Ureter (tissue), 1 donor: ENCODE data around the genes CDK20 and GADD45G.

DNA sequence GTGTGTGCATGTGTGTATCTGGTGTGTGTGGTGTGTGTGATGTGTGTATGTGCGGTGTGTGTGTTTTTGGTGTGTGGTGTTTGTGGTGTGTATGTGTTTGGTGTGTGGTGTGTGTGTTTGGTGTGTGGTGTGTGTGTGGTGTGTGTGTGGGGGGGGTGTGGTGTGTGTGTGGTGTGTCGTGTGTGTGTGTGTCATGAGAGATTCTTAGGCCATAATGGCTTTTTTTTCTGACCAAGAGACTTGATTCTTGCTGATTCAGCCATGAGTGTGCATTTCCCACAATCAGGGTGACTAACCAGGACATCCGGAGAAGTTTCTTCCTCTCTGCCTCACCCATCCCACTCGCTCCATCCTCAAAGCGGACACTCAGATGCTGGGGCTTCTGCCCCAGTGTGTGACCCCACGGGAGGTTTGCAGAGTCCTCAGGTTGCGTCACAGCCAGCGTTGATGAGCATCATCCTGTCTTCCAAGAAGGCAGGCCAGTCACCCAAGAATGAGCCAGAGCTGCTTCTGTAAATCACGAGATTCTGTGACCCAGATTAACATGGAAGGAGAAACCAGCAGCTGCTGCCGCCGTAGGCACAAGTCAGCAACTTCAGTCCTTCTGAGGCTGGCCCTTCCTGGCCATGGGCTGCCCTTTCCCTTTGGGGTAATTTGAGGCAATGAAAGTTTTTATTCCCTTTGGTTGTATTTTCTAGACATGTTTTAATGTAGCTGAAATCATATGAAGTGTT lies 12.5 kb upstream of the CTSL start:
- PRO-cap = no peak

GRCh38 chr9:87730247-87730667 lies 4.3 kb downstream of the CTSL start:
- PRO-cap = no peak

DNA sequence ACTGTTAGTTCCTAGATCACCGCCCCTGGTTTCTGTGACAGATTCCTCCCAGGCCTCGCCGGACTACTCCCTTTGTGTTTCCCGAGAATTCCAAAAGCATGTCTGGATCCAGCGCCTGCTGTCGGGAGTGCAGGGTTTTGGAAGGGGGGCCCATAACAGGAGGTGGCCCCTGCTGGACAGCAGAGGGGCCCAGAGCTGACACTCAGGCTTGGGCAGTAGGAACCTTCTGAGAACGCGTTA lies 74.6 kb downstream of the CTSL start:
- PRO-cap = no peak

- PRO-cap = no peak
Observed at GRCh38 chr9:87883920-87884393, 1.3 kb downstream of the SPATA31E1 start.

- PRO-cap = no peak
Observed at GRCh38 chr9:87933728-87934138, 22.3 kb upstream of the ENSG00000283205 start.

DNA sequence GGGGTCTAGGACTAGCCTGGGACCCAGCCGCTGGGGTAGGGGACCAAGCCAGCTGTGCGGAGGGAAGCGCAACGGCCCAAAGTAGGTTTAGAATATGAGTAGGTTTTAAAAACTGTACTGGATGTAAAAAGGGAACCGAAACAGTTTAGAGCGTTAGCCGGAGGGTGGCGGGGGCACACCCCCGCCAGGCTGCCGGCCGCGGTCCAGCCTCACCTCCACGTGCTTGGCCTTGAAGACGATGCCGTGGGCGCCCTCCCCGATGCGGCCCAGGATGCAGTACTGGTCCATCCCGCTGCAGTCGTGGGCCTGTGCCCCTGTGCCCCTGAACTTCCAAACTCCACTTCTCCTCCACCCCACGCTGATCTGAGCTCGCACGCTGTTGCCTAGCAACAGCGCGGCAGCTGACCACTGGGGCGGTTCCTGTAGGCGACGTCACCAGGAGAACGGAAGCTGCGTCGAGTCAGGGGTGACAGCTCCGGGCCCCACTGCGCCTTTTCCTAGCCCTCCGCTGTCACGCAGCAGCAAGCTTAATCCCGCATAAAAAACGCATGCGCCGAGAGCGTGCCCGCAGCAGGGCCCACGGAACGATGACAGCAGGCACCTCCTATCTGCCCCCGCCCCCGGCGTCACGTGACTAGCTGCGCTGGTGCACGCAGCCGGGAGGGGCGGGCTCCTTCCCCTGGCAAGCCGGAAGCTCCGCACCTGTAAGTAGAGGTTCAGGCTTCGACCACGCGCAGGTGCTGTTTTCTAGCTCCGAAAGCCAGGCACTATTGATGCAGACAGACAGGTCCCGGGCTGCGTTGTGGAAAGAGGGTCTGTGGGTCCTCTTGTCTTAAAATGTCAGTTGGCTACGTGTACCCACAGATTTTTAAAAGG lies at the start of gene CDK20:
TSS of gene CDK20 (minus strand) at position 375 of the 876 bp plus-strand sequence.
- PRO-cap = bidirectional peak, plus-strand start at position 438 of the sequence, minus-strand start at position 515 of the sequence; bidirectional peak, plus-strand start at position 668 of the sequence, minus-strand start at position 632 of the sequence

- PRO-cap = no peak
Observed at GRCh38 chr9:88118846-88119152, 19.5 kb downstream of the SPATA31C2 start.

- PRO-cap = bidirectional peak, plus-strand start at chr9:88387933, minus-strand start at chr9:88387873
Observed at GRCh38 chr9:88387080-88388156, 826 bp upstream of the SPIN1 start.

DNA sequence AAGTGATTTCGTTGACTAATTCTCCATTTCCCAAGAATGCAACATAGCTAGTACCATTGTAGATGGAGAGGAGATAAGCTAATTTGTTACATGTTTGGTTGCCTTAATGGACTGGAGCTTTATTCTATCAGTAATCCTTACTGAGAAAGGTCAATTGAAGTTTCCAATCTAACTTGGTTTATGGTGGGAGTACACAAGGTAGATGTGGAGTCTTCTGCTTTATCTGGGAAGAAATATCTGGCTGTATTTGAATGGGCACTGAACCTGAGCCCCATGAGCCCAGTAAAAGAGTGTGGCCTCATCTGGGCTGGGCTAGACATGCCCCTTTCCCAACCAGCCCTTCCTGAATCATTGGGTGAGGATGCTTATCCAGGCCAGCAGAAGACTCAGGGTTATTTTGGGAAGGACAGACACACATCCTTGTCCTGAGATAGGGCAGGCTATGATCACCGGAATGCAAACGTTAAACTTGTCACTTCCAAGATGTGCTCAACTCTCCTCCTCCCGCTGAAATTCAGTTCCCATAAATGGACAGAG lies 69.7 kb downstream of the NXNL2 start:
- PRO-cap = no peak

GRCh38 chr9:88923846-88924045 lies 67.5 kb upstream of the S1PR3 start:
- PRO-cap = no peak

- PRO-cap = no peak
Observed at GRCh38 chr9:89001696-89002190, 10.5 kb downstream of the S1PR3 start.

DNA sequence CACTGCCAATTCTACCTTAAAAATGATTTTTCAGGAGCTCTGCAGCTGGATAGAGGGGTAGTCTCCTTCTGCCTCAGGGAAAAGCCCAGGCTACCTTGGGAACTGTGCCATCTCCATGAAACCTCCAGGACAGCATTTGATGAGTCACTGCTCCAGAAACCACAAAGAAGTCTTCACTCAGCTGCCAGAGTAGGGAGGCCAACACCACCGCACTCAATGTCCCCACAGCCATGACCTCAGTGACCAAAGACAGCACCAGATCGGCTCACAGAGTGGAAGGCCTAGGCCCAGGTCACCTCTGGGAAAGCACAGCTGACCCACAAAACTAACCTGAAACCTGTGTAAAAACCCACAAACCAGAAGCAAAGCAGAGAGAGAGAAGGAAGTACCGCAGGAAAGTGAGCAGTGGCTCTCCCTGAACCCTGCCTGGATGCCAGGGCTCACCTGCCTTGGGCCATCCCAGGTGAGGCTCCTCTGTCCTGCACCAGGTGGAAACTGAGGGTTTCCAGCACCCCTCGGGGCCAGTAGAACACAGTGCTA lies 30.0 kb downstream of the S1PR3 start:
- PRO-cap = no peak

- PRO-cap = no peak
Observed at GRCh38 chr9:89177196-89178248, 1.1 kb downstream of the SHC3 start.

DNA sequence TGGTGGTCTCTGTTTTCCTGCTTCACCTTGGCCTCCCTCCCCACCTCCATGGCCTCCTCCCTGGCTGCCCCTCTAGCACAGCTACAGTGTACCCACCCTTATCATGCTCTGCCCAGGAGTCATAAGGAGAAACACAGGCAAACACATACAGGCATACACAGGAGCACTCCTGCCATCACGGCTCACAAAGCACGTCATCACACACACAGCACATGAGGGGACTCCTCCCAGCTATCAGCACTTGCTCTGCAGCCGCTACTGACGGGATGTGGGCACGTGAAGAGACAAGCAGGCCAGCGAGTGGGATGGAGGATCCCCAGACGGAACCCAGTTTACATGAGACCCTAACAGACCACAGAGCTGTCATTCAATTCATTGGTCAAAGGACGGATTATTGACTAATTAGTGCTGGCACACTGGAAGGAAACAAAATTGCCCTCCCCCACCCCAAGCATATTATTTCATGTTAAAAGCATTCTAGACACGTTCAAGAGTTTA lies 53.7 kb downstream of the SEMA4D start:
- PRO-cap = no peak

DNA sequence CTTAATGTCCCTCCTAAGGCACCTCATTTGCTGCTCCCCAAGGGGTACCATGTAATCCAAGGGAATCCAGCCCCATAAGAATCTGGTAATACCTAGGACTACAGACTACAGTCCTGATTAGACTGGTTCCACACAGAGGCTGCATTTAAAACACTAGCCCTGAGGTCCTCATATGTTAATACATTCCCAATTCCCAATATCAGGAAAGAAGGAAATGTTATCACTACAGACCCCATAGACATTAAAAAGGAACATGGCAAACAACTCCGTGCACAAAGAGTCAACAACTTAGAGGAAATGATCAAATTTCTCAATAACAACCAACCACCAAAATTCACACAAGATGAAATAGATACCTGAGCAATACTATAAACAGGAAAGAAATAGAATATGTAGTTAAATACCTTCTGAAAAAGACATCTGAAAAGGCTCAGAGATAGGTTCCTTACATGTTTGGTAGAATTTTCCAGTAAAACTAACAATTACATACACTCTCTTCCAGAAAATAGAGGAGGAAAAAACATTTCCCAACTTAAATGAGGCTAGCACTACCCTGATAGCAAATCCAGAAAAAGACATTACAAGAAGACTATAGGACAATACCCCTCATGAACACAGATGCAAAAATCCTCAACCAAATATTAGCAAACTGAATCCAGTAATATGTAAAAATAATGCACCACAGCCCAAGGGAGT lies 28.9 kb downstream of the SEMA4D start:
- PRO-cap = no peak

- PRO-cap = no peak
Observed at GRCh38 chr9:89479495-89480149, 18.3 kb downstream of the SEMA4D start.

DNA sequence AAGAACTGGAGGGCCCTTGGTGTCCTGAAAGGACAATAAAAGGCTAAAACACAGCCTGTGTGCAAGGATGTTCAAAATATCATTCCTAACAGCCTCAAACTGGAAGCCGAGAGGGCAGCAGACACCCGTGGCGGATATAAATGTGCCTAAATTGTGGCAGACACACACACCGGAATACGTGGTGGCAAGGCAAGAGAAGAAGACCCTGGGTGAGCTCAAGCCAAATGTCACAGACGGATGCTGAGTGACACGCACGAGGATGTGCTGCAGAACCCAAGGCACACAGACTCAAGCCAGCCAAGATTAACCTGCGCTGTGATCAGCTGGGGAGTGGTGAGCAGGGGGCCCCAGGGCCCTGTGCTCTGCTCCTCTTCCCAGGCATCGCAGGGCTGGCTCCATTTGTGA lies 16.5 kb downstream of the SEMA4D start:
- PRO-cap = no peak

GRCh38 chr9:89499058-89499619 lies 1.2 kb upstream of the SEMA4D start:
- PRO-cap = no peak

- PRO-cap = unidirectional peak, plus-strand start at chr9:89605012
Observed at GRCh38 chr9:89604591-89605290, at the start of gene GADD45G. Gene GADD45G (plus strand): TSS chr9:89605012.

DNA sequence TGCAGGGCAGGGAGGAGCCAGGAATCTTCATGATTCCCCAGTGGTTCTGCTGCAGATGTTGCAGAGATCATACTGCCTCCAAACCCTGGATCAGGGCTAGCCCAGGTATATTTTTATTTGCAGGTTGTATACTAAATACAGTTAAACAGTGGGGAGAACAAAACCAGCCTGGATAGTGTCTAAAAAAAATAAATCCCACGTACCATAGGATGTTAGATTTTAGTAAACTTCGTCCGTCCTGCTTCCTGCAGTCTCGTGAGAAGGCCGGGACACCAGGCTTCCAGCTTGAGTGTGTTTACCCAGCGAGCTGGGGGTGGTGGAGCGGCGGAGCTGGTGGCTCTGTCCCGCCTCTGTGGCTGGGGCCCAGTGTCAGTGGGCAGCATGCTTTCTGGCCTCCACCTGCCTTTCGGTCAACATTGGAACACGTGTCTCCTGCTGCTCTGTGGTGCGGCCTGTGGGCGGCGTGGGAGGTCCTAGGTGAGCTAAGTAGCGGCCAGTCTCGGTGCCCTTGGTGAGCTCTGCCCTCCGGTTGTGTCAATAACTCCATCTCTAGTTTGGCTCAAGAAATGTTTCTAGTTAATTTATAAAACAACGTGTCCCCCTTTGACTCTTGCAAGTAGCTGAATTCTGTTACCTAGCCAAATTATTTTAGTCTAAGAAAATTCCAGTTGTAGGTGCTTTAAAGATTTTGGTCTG lies 125.8 kb downstream of the GADD45G start:
- PRO-cap = no peak